Measurements from ENCODE around the genes E2F1, EIF2S2, MAP1LC3A and TP53INP2.

GRCh38 chr20:33460619-33461110 lies 17.1 kb upstream of the SNTA1 start:
- PRO-cap, 2 experiments: no peak in any of the 2 experiments

DNA sequence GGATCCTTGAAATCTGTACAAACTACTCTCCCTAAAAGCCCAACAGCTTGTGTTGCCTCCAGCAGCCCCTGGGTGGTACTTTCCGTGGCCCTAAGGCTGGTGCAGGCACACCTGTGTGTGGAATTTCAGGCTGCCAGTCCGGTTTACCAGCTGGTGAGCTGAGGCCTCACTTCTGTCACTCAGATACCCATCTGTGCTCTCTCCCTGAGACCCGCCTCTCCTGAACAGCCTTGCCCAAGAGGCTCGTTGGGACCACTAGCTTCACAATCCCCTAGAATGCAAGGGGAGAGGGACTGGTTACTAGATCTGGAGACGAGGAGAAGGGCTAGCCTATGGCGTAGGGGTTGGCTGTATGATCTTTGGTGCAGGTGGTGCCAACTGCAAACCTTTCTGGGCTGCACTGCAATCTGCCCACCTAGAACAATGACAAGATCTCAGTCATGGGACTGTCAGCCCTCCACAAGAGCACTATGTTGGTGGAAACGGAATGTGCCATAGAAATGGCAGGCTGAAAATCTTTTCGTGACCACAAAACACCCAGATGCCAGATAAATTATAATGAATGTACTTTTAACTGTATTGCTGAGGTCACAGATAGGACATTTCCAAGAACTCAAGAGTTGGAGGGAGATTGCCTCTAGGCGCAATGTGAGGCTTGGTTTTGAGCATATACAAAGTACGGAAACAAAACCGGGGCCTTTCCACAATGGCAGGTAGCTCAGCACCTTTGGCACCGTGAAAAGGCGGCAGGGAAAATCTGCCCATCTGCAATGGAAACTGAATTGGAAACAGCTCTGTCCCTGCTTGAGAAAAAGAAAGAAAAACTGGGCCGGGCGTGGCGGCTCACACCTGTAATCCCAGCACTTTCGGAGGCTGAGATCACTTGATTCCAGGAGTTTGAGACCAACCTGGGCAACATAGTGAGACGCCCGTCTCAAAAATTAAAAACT lies 10.8 kb upstream of the C20orf144 start:
- PRO-cap, 2 experiments: no peak in any of the 2 experiments

DNA sequence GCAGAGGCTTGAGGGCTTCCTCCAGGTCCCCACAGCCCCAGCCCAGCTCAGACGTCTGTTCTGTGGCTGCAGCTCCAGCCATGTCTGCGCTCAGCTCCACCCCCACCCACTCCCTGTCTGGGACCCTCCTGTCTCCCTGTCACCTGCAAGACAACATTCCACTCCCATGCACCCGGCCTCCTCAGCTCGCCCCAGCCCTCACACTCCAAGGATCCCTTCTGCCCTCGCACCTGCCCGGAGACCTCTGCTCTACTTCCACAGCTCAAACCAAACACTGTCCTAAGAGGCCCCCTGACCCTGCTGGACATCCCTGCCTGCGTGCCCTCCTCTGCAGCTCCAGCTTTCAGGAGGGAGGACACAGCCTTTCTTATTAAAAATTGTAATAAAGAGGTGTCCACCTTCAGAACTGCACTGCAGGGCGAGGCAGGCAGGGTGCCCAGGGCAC lies 7.2 kb upstream of the C20orf144 start:
- PRO-cap, 2 experiments: peak in 1 of 2 experiments; most common minus-strand start position 53 of the sequence (in 1)

DNA sequence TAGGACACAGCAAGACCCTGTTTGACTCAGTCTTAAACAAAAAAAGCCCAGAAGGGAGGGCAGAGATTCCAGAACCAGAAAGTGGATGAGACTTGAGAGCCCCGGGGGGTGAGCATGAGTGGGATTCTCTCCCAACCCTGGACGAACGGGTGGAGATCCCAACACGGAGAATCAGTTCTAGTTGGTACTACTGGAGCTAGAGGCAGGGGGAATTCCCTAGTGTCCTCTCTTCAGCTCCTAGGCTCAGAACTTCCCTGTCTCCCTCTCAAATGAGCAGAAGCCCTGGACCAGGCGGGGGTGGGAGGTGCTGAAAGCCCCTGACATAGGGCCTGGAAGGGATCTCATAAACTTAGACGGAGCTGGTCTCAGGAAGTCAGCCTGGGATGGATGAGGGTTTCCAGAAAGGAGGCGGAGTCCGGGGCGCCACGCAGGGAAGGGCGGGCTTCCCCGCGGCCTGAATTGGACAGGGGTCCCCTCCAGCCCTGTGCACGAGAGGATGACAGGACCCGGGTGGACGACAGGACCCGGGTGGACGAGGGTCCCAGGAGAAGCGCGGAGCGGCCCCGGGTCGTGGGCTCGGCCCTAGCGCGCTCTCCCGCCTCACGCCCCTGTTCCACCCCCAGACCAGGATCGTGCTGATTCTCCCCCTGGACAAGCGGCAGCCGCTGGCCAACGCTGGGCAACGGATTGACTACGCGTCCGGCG lies 934 bp downstream of the C20orf144 start:
- PRO-cap, 2 experiments: no peak in any of the 2 experiments

DNA sequence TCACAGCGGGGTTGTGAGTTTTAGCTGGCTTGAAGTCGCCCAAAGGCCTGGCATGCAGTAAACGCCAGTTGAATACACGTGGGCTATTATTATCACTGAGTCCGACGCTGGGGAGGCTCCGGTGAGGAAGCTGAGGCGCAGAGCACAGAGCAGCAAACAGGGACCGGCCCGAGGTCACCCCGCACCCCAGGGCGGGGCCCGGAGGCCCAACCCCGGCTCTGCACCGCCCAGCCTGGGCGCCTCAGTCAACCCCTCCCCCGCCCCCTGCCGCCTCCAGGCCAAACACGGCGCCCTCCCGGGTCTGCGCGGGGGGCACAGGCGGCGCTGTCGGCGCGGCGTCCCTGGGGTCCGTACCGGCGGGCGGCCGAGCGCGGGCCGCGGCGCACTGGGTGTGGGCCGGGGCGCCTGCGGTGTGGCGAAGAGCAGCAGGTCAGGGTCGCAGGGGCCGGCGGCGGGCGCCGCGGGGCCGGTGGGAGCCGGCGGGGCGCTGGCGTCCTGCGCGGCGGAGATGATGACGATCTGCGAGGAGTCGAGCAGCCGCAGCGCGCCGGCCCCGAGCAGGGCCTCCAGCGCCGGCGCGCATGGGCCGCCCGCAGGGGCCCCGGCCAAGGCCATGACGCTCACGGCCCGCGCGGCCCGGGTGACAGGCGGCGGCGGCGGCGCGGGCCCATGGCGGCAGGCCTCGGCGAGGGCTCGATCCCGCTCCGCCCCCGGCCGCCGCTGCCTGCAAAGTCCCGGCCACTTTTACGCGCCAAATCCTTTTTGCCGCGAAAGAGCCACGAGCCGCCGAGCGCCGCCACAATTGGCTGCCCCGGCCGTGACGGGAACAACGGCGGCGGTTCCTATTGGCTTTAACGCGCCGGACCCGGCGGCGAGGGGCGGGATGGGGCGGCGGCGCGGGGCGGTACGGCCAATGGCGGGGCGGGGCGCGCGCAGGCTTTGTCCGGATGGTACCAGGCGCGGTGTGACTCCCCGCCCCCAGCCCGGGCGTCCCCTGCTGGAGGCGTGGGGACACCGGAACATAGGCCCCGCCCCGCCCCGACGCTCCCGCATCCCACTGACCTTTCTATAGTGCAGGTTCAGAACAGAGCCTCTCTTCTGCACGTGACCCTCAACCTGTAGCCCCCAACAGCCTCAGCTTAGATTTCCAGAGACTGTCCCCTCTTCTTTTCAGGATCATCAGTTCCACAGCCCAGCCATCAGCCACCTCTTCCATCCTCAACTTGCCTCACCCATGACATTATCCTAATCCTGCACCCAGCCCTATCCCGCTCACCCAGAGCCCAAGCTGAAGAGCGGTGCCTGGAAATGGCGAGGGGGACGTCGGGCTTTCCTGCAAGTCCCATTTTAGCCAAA lies at the start of gene E2F1:
TSS of gene E2F1 (minus strand) at position 736 of the 1,356 bp plus-strand sequence.
- PRO-cap, 2 experiments: peak in 2 of 2 experiments; most common minus-strand start position 157 of the sequence (in 1)

DNA sequence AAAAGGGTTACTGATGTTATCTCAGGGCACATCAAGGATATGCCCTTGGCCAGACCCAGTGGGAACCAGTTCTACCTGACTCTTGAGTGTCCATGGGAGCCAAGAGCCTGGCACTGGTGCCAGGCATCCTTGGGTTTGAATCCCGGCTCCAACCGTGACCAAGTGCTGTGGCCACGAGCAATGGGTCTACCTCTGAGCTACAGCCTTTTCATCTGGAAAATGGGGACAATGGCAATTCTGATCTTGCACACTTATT lies 1.6 kb downstream of the PXMP4 start:
- PRO-cap, 2 experiments: no peak in any of the 2 experiments

DNA sequence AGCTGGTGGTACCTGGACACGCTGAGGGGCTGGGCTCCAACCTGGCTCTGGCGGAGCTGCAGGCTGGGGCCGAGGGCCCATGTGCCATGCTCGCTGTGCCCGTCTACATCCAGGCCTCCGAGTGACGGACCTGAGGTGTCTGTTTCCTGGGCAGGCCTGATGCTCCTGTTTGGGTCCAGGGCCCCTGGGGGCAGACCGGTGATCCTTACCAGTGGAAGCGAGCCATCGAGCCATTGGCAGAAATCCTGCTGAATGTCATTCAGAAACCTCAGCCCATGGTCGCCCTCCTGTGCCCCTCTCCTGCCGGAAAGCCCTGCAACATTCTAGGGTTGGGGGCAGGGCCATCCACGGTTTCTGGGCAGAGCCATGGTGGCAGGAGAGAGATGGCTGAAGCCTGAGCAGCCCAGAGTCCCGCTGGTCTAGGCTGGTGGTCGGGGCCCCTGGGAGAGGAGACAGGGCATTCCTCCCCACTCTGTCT lies 19.7 kb upstream of the CHMP4B start:
- PRO-cap, 2 experiments: no peak in any of the 2 experiments

GRCh38 chr20:34112088-34112338 lies at the start of gene EIF2S2:
Gene EIF2S2, minus strand, starts transcription at chr20:34112243.
- PRO-cap, 2 experiments: peak in 2 of 2 experiments; most common minus-strand start chr20:34112214 (in 2)

DNA sequence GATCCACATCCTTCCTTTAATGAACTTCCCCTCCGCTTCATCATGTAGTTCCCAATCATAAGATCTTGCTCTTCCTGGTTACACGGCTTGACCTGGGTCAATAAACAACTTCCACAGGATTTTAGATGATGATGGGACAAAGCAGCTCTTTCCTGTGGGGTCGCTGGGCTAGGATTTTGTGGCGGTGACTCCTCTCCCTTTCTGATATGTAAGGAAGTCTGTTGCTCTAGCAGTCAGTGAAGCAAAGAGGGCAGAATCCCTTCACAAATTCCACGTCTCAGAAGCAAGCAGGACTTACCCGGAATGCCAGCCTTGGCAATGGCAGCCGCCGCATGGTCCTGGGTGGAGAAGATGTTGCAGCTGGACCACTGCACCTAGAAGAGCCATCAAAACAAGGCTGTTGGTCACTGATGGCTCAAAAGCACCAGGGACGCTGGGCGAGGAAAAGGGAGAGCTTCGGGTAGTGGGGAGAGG lies 9.3 kb downstream of the AHCY start:
- PRO-cap, 2 experiments: no peak in any of the 2 experiments

DNA sequence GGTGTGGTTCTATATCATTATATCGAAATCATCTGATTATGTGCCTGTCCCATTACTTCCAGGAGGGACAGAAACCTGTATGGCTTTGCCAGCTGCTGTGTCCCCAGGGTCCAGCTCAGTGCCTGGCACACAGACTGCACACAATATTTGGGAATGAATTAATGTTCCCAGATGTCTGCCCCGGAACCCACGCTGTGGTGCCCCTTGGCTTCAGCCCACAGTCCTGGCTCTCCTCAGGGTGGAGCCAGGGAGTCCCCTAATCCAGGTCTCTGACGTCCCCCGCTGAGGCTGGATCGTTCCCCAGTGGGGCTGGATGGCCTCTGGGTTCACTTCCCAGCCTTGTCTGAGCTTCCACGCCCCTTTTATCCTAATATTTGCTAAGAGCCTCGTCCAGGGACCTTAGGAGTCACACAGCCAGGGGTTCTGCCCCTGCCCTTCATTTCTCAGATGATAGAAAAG lies 9.0 kb upstream of the AHCY start:
- PRO-cap, 2 experiments: no peak in any of the 2 experiments

GRCh38 chr20:34522848-34523457 lies 6.7 kb downstream of the DYNLRB1 start:
- PRO-cap, 2 experiments: no peak in any of the 2 experiments

DNA sequence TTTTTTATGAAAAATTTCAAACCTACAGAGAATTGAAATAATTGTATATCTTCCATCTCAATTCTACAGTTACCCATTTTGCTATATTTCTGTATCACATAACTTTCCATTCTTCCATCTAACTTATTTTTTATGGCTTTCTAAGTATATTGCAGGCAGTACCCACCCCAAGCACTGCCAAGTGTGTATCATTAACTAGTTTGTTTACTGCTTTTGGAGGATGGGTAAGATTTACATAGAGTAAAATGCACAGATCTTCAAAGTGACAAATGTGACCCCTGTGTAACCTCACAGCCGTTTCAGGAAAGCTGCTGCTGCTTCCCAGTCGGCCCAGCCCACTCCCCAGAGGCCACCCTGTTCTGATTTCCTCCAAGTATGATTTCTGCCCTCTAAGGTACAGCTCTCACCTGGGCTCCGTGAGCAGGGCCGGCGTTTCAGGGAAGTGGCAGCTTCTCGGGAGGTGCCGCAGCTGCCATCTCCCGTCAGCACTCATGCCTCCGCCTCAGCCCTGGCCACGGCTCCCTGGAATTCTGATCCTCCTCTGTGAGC lies 15.0 kb upstream of the MAP1LC3A start:
- PRO-cap, 2 experiments: no peak in any of the 2 experiments

GRCh38 chr20:34558606-34559298 lies at the start of gene MAP1LC3A:
Gene MAP1LC3A, plus strand, starts transcription at chr20:34558718.
- PRO-cap, 2 experiments: peak in 2 of 2 experiments; most common plus-strand start chr20:34558755 (in 2)

- PRO-cap, 2 experiments: peak in 2 of 2 experiments; most common plus-strand start chr20:34560971 (in 1)
Measured at GRCh38 chr20:34560816-34561421, 2.4 kb downstream of the MAP1LC3A start.

- PRO-cap, 2 experiments: peak in 2 of 2 experiments; most common plus-strand start chr20:34704313 (in 2); most common minus-strand start chr20:34704587 (in 1)
Measured at GRCh38 chr20:34704220-34705261, at the start of gene TP53INP2. Gene TP53INP2, plus strand, starts transcription at chr20:34704344.

- PRO-cap, 2 experiments: peak in 2 of 2 experiments; most common plus-strand start chr20:34709967 (in 1); most common minus-strand start chr20:34709968 (in 2)
Measured at GRCh38 chr20:34709895-34710622, 5.9 kb downstream of the TP53INP2 start.

- PRO-cap, 2 experiments: peak in 2 of 2 experiments; most common plus-strand start chr20:34825338 (in 2); most common minus-strand start chr20:34824966 (in 1)
Measured at GRCh38 chr20:34824698-34825524, 540 bp downstream of the NCOA6 start.

- PRO-cap, 2 experiments: no peak in any of the 2 experiments
Measured at GRCh38 chr20:34984905-34985657, 29.4 kb downstream of the MYH7B start.

GRCh38 chr20:35120049-35120602 lies 27.0 kb downstream of the EDEM2 start:
- PRO-cap, 2 experiments: no peak in any of the 2 experiments

DNA sequence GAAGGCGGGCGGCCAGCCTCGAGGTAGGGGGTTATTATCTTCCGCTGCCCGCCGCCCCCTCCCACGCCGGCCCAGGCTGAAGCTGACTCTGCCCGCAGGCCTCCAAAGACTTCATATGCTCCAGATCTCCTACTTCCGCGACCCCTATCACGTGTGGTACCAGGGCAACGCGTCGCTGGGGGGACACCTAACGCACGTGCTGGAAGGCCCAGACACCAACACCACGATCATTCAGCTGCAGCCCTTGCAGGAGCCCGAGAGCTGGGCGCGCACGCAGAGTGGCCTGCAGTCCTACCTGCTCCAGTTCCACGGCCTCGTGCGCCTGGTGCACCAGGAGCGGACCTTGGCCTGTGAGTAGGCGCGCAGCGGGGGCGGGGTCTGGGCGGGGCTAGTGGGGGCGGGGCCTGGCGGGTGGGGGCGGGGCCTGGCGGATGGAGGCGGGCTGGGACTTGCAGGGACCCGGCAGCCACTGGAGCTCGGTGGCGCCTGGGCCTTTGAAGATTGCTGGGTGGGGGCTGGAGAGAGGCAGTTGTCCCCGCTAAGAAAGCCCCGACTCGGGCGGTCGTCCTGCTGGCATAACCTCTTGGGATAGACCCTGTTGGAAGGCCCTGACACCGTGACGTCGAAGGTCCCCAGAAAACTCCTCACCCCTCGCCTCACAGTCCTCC lies 2.9 kb downstream of the PROCR start:
- PRO-cap, 2 experiments: no peak in any of the 2 experiments

Measured in monocyte (primary cell).